HepG2 (cell line): Measurements from ENCODE around the genes SAT1, MAGEB18, MAGEB3 and FTHL17.

GRCh38 chrX:21996700-21997333 is 35.3 kb upstream of the PHEX start:
- RRBS, 2 experiments: no CpG with 5 or more reads among the region's 6 CpGs
CAGE:
- cytosol, long polyA minus RNA: no peak
- cytosol, long polyA plus RNA: no peak
- long polyA plus RNA: no peak
- nucleus, long polyA minus RNA: no peak
- nucleus, long polyA plus RNA: no peak

DNA sequence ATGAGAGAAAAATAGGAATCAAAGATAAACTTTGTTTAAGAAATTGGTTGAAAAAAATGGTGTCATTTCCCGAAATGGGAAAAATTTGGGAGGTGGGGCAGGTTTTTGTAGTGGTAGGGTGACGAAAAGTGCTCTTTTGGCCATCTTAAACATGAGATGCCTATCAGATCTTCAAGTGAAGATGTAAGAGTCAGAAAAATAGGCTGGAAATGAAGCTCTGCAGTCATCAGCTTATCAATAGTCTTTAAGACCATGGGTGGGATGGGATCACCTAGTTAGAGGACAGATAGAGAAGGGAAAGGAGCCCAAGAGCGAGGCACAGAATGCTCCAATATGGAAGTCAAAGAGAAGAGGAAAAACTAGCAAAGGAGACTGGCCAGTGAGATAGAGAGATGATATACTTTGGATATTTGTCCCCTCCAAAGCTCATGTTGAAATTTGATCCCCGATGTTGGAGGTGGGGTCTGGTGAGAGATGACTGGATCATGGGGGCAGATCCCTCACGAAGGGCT is 143.1 kb downstream of the CBLL2 start:
- RRBS, 2 experiments: no CpG with 5 or more reads among the region's 5 CpGs
CAGE:
- cytosol, long polyA minus RNA: no peak
- cytosol, long polyA plus RNA: no peak
- long polyA plus RNA: no peak
- nucleus, long polyA minus RNA: no peak
- nucleus, long polyA plus RNA: no peak

DNA sequence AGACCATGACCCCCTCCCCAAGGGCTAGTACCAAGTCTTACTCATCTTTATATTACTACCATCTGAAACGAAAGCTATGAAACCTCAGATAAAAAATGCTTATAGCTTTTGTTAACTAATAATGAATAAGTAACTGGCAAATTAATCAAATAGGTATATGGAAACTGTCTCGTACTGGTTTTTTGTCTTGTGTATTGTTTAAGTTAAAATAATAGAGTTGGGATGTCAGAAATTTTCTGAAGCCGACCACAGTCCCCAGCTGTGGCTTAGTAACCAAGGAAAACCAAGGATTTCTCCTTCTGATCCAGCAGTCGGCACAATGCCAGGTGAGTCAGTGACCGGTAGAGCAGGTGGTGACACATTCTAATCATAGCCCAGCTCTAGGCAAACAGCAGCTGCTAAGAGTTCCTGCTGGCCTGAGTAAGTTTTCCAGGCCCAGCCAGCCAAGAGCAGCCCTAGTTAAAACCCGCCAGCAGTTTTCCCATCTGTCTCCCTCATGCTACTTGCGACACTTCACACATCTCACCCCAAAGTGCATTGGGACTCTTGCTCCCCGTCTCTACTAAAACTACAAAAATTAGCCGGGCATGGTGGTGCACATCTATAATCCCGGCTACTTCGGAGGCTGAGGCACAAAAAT is 163.2 kb upstream of the PRDX4 start:
- RRBS, 2 experiments: no CpG with 5 or more reads among the region's 11 CpGs
CAGE:
- cytosol, long polyA minus RNA: no peak
- cytosol, long polyA plus RNA: no peak
- long polyA plus RNA: no peak
- nucleus, long polyA minus RNA: no peak
- nucleus, long polyA plus RNA: no peak

DNA sequence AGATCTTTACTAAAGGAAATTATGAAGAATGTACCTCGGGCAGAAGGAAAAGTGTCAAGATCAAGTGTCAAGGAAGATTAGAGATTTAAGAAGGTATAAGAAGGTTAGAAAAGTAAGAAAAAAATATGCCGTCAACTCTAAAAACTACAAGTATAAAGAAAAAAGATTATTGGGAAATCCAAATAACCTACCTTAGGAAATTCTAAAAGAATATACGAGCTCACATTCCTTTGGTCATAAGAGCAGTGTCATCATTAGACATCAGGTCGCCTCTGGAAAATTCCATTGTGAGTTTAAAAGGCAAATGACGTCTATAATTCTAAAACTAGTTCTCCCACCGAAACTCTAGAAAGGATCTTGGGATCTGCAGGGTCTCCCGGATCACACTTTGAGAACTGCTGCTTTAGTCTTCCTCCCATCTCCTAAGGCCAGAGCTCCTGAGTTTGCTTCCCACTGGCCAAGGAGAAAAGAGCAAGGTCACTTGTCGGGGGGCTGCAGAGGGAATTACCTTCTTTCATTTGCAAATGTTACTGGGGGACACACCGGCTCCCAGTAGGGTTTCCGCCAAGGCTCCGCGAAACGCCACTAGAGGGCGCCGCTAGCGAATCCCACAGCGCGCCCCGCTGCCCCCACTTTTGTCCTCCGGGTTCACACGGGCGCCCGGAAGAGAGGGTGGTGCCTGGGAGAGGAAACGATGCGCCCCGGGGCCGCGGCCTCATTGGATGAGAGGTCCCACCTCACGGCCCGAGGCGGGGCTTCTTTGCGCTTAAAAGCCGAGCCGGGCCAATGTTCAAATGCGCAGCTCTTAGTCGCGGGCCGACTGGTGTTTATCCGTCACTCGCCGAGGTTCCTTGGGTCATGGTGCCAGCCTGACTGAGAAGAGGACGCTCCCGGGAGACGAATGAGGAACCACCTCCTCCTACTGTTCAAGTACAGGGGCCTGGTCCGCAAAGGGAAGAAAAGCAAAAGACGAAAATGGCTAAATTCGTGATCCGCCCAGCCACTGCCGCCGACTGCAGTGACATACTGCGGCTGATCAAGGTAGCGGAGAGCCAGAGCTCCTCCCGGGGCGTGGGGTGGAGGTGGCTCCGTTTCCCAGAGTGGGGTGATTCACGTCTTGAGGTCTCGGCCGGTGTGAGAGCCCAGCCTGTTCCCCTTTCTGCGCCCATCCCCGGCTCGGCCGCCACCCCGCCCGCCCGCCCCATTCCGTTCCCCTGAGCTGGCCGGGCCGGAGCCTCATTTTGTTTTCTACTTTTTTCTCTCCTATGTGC is at the start of gene SAT1:
Gene SAT1, plus strand, starts transcription at position 797 of the 1,271 bp plus-strand sequence.
- RRBS, 2 experiments: under 1 to 2% methylated on average over 33 of the region's 68 CpGs
CAGE:
- cytosol, long polyA minus RNA: start-site peak on the minus strand centred at position 361 of the sequence, 57 bp wide, 10 reads
- cytosol, long polyA plus RNA: start-site peak on the minus strand centred at position 517 of the sequence, 188 bp wide, 79 and 91 reads in 2 replicates; start-site peak on the plus strand centred at position 874 of the sequence, 161 bp wide, 898 and 9,703 reads in 2 replicates
- long polyA plus RNA: start-site peak on the minus strand centred at position 495 of the sequence, 113 bp wide, 70 and 74 reads in 2 replicates; start-site peak on the plus strand centred at position 811 of the sequence, 27 bp wide, 19 and 450 reads in 2 replicates
- nucleus, long polyA minus RNA: no peak
- nucleus, long polyA plus RNA: start-site peak on the minus strand centred at position 505 of the sequence, 165 bp wide, 435 and 458 reads in 2 replicates; start-site peak on the plus strand centred at position 866 of the sequence, 145 bp wide, 16,202 and 1,186 reads in 2 replicates

GRCh38 chrX:23784245-23785299 is 1.6 kb downstream of the SAT1 start:
- RRBS, 2 experiments: no CpG with 5 or more reads among the region's 13 CpGs
CAGE:
- cytosol, long polyA minus RNA: no peak
- cytosol, long polyA plus RNA: no peak
- long polyA plus RNA: no peak
- nucleus, long polyA minus RNA: no peak
- nucleus, long polyA plus RNA: no peak

- RRBS, 2 experiments: no CpG with 5 or more reads among the region's 5 CpGs
CAGE:
- cytosol, long polyA minus RNA: no peak
- cytosol, long polyA plus RNA: no peak
- long polyA plus RNA: no peak
- nucleus, long polyA minus RNA: no peak
- nucleus, long polyA plus RNA: no peak
Measured at GRCh38 chrX:23936046-23936502, 28.3 kb downstream of the CXorf58 start.

DNA sequence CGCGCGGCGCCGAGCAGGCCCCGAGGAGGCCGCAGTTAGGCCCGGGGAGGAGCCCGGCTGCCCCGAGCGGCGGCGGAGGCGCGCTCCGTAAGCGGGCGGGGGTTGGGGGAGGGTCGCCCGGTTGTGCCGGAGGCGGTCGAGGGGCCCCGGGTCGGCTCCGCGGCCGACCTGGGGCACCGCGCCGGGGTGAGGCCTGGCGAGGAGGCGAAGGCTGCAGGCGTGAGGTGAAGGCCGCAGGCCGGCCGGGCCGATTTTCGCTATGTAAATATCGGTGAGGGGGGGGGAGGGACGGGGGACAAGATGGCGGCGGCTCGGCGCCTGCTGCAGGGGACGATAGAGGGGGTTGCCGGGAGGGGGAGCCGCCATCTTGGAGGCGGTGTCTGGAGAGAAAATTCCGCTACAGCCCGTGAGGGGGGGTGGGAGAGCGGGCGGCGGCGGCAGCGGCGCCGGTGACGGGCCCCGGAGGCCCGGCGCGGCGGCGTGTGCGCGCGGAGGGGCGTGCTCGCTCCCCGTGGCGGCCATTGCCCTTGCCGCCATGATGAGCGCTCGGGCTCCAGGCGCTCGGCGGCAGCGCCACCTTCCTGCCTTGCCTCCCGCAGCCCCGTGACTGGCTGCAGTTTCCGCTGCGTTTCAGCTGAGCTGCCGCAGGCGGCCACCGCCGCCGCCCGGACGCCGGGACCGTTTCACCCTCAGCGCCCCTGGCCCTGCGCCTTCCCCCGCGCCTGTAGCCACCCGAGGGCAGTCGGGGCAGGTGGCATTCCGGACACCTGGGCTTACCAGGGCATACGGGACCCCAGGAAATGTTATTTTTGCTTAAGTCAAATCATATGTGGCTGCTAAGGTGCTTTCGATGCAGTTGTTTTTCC is 611 bp downstream of the ZFX start:
- RRBS, 2 experiments: 2% methylated on average over 40 to 46 of the region's 101 CpGs
CAGE:
- cytosol, long polyA minus RNA: no peak
- cytosol, long polyA plus RNA: no peak
- long polyA plus RNA: no peak
- nucleus, long polyA minus RNA: no peak
- nucleus, long polyA plus RNA: no peak

DNA sequence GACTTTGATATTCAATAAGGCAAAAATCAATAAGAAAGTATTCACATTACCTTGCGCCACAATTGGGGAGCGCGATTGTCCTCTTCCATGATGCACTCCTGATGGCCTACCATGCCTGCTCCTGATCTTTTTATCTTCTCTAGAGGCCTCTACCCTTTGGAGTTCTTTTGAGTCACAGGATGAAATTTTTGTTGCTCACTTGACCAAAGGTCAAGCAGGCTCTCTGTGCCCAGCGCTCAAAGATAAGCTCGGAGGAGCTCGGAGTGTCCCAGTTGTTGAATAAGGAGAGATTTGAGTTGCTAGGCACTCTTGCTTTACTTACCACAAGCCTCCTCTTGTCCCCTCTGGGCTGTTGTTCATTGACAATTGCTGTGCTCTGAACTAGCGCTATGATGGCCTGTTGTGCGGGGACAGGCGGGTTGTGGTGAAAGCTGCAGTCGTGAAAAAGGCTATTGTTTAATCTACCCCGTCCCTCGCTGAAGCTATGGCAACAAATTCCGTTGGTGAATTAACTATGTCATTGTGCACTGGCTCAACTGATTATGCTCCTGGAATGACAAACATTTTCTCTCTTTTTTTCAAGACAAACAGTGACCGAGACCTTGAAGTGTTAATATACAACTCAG is 21.1 kb upstream of the POLA1 start:
- RRBS, 2 experiments: no CpG with 5 or more reads among the region's 14 CpGs
CAGE:
- cytosol, long polyA minus RNA: start-site peak on the minus strand centred at position 130 of the sequence, 58 bp wide, 448 reads; start-site peak on the minus strand centred at position 306 of the sequence, 58 bp wide, 58 reads; start-site peak on the minus strand centred at position 532 of the sequence, 32 bp wide, 30 reads
- cytosol, long polyA plus RNA: no peak
- long polyA plus RNA: no peak
- nucleus, long polyA minus RNA: no peak
- nucleus, long polyA plus RNA: no peak

DNA sequence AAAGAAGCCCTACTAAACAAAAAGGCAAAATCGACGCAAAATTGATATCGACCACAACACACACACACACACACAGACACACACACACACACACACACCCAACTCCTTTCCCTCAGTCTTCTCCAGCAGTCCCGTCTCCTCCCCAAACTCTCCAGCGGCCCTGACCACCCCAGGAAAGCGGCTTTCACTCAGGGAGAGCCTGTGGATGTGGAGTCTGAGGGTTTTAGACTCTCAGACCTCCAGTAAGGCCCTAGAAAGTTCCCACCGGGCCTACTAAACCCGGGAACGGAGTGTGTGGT is 14.0 kb downstream of the ARX start:
- RRBS, 2 experiments: 90% methylated on average over 2 of the region's 9 CpGs; no CpG with 5 or more reads in 1 of the 2 experiments
CAGE:
- cytosol, long polyA minus RNA: no peak
- cytosol, long polyA plus RNA: no peak
- long polyA plus RNA: no peak
- nucleus, long polyA minus RNA: no peak
- nucleus, long polyA plus RNA: no peak

- RRBS, 2 experiments: 0 to 5% methylated on average over 2 of the region's 50 CpGs
CAGE:
- cytosol, long polyA minus RNA: no peak
- cytosol, long polyA plus RNA: no peak
- long polyA plus RNA: no peak
- nucleus, long polyA minus RNA: no peak
- nucleus, long polyA plus RNA: no peak
Measured at GRCh38 chrX:25011681-25012695, 3.8 kb downstream of the ARX start.

GRCh38 chrX:25352213-25352472 is 336.4 kb upstream of the ARX start:
- RRBS, 2 experiments: no CpG with 5 or more reads among the region's 3 CpGs
CAGE:
- cytosol, long polyA minus RNA: no peak
- cytosol, long polyA plus RNA: no peak
- long polyA plus RNA: no peak
- nucleus, long polyA minus RNA: no peak
- nucleus, long polyA plus RNA: no peak

- RRBS, 2 experiments: 36 to 44% methylated on average over 3 of the region's 9 CpGs
CAGE:
- cytosol, long polyA minus RNA: no peak
- cytosol, long polyA plus RNA: no peak
- long polyA plus RNA: no peak
- nucleus, long polyA minus RNA: no peak
- nucleus, long polyA plus RNA: no peak
Measured at GRCh38 chrX:26138249-26138558, at the start of gene MAGEB18. Gene MAGEB18 (plus strand): TSS chrX:26138343.

GRCh38 chrX:28481078-28481468 is 106.2 kb upstream of the IL1RAPL1 start:
- RRBS, 2 experiments: no CpG with 5 or more reads among the region's 3 CpGs
CAGE:
- cytosol, long polyA minus RNA: no peak
- cytosol, long polyA plus RNA: no peak
- long polyA plus RNA: no peak
- nucleus, long polyA minus RNA: no peak
- nucleus, long polyA plus RNA: no peak

DNA sequence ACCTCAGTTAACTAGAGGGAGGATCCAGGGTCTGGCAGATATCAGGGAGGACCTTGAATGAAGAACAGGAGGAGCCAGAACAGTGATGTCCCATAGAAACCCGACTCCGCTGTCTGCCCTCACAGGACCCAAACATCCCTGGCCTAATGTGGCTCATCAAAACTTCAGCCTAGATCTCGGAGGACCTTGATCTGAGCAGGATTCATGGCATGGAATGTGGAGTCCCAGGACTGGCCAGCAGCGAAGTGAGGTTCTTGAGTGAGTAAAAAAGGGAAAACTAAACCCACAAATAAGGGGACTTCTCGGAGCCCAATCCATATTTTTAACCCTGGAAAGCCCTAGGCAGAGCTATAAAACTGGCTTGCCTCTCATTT is at the start of gene MAGEB3:
Gene MAGEB3, plus strand, starts transcription at position 98 of the 374 bp plus-strand sequence.
- RRBS, 2 experiments: no CpG with 5 or more reads among the region's 5 CpGs
CAGE:
- cytosol, long polyA minus RNA: no peak
- cytosol, long polyA plus RNA: no peak
- long polyA plus RNA: no peak
- nucleus, long polyA minus RNA: no peak
- nucleus, long polyA plus RNA: no peak

GRCh38 chrX:30302838-30303328 is 6.3 kb downstream of the NR0B1 start:
- RRBS, 2 experiments: no CpG with 5 or more reads among the region's 6 CpGs
CAGE:
- cytosol, long polyA minus RNA: no peak
- cytosol, long polyA plus RNA: no peak
- long polyA plus RNA: no peak
- nucleus, long polyA minus RNA: no peak
- nucleus, long polyA plus RNA: no peak

DNA sequence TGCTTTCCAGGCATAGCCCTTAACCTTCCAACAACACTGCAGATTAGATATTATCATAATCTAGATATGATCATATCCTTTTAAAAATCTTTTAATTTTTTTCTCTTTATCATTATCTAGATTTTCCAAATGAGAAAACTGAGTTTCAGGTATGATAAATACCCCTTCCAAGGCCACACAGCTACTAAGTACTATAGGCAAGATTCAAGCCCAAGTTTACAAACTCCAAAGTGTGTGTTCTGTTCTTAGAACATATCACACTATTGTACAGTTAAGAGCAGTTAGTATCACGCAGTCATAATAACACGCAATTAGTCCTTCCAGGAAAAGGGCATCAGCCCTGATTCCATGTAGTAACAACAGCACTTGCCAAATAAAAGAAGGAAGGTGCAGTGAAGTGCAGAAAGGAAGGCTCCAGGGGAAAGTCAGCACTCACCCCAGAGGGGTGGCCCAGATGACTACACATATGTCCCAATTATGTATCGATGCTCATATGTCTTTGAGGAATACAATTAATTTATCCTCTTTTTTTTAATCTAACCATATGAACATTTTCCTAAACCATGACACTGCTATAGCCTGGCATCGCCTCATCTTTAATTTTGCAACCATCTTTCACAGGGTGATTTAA is 4.5 kb downstream of the TASL start:
- RRBS, 2 experiments: no CpG with 5 or more reads among the region's 4 CpGs
CAGE:
- cytosol, long polyA minus RNA: no peak
- cytosol, long polyA plus RNA: no peak
- long polyA plus RNA: no peak
- nucleus, long polyA minus RNA: no peak
- nucleus, long polyA plus RNA: no peak

DNA sequence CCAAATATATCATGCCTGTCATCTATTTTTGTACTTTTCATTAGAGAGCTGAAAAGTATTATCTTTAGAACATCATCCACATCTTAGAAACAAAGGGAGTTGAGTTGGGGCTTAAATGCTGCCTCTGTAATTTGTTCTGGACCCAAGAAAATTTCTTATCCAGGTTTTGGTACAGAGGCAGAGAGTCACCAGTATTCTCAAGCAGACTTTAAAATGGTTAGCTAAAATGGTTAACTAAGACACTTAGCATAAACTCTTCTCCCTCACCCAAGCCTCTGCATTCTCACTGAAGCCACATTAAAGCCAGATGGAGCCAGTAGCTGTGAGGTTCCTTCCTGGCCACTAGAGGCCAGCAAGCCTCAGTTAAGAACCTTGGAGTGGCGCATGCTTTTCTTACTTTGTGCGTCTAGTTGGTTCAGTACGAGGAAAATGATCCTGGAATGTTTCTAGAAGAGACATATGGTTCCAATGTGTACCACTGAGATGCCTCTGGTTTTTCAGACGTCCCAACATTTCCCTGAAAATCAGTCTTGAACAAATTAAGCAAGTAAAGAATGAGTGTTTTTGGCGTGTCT is 82.6 kb upstream of the TAB3 start:
- RRBS, 2 experiments: no CpG with 5 or more reads among the region's 5 CpGs
CAGE:
- cytosol, long polyA minus RNA: no peak
- cytosol, long polyA plus RNA: no peak
- long polyA plus RNA: no peak
- nucleus, long polyA minus RNA: no peak
- nucleus, long polyA plus RNA: no peak

- RRBS, 2 experiments: no CpG with 5 or more reads among the region's 36 CpGs
CAGE:
- cytosol, long polyA minus RNA: no peak
- cytosol, long polyA plus RNA: no peak
- long polyA plus RNA: no peak
- nucleus, long polyA minus RNA: no peak
- nucleus, long polyA plus RNA: no peak
Measured at GRCh38 chrX:31071931-31072326, at the start of gene FTHL17. Gene FTHL17 (minus strand): TSS chrX:31072041.

GRCh38 chrX:31128795-31129264 is 57.0 kb upstream of the FTHL17 start:
- RRBS, 2 experiments: no CpG with 5 or more reads among the region's 4 CpGs
CAGE:
- cytosol, long polyA minus RNA: no peak
- cytosol, long polyA plus RNA: no peak
- long polyA plus RNA: no peak
- nucleus, long polyA minus RNA: no peak
- nucleus, long polyA plus RNA: no peak

DNA sequence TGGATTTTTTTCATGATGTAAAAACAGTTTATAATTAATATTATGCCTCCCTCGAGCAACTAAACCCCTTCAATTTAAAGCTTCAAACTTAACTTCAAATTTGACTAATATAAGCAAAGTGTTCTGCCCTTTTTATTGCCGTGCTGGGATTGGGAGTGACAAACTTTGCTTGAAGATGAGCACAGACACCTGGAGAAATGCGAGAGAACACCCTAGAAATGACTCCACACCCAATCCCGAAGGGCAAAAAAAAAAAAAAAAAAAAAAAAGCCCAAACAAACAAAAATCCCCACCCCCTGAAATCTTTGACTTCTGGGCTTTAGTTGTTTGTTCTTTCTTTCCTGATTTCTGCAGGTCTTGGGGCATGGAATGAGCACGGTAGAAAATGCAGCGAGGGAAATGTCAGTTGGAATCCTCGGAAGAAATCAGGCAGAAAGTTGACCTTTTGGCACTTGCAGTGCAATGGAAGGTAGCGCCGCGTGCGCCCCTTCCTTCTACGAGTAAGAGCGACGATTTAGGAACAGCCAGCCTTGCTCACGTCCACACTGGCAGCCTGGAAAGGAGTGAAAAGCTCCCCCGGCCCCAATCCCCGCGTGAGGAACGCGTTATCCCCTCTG is 194.2 kb upstream of the FTHL17 start:
- RRBS, 2 experiments: no CpG with 5 or more reads among the region's 20 CpGs
CAGE:
- cytosol, long polyA minus RNA: no peak
- cytosol, long polyA plus RNA: no peak
- long polyA plus RNA: no peak
- nucleus, long polyA minus RNA: no peak
- nucleus, long polyA plus RNA: no peak